ENCODE measurements around the gene CREG2.

- PRO-cap, 2 experiments = no peak in any of the 2 experiments
Observed at GRCh38 chr2:101257712-101258009, 5.0 kb downstream of the CNOT11 start.

- PRO-cap, 2 experiments = no peak in any of the 2 experiments
Observed at GRCh38 chr2:101386781-101387842, at the start of gene CREG2. Gene CREG2, minus strand, starts transcription at chr2:101387503.

DNA sequence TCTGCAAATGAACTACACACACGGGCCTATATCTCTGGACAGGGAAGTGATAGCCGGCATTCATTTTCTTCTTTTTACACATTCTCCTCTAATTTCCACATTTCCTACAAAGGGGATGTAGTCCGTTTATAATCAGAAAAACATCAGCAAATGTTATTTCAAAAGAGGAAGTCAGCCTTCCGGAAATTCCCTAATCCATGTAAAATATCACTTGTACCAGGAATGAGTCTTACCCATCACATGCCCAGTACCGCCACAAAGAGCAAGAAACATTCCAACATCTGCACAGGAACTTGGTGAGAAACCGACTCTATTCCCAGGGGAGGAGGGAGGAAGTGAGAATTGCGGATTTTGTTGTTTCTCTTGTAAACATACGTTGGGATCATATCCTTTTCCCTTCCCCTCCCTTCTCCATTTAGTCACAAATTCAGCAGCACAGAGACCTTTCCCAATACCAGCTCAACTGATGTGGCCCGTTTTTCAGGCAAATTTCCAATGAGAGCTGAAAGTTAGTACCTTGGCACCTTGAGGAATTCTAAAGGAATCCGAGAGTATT is 10.7 kb downstream of the RFX8 start:
- PRO-cap, 2 experiments = no peak in any of the 2 experiments

DNA sequence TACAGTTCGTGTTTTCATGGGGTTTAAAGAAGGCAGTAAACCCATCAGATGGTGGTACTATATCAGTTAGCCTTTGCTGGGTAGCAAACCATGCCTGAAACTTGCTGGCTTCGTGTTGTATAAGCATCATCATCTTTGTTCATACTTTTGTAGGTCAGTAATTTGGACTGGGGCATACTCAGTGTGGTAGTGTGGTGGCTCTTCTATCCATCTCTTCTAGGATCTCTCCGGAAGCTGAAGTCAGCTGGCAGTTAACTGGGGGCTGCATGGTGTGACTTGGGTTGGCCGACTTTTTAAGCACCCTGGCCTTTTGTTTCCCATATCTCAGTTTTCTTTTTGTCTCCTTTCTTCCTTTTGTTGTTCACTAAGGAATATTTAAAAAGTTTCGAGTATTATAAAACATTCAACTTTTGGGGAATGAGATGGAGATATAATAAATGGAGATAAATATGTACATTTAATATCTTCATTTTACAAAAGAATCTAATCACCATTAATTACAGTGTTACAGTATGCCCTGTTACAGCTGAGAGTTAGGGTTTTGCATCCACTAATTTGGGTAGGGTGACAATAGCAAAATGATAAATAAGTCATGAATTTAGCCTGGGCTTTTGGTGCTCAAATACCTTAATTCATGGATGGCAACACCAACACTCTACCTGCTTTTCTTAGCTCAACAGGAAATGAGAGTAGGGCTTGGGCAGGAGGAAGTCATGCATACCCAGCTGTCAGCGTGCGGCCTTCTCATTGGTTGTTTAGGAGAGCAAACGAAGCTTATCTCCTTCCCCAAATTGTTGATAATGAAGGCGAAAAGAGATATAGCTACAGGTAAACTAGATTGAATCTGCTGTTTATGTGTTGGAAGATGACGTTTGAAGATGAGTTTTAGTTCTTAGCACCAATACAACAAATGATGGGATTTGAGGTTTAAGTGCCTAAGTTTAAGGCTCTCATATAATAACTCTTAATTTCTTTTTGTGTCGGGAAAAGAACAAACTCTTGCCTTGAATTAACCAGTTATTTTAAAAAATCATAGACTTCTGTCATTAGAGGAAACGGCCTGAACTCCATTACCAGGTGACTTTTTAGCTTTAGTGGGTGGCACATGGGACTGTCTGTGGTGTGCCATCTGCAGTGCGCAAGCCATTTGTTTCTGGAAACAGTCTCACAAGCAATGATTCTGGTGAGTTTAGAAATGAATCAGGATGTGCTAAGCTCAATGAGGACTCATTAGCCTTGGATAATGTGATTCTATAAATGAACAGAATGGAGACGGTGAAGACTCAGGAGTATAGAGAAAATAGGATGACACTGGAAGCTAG is 19.5 kb downstream of the MAP4K4 start:
- PRO-cap, 2 experiments = no peak in any of the 2 experiments

GRCh38 chr2:101781625-101782248 is 84.2 kb downstream of the MAP4K4 start:
- PRO-cap, 2 experiments = no peak in any of the 2 experiments

- PRO-cap, 2 experiments = peak in 1 of 2 experiments; most common plus-strand start chr2:101855142 (in 1)
Observed at GRCh38 chr2:101854726-101855446, 136.9 kb upstream of the IL1R2 start.

DNA sequence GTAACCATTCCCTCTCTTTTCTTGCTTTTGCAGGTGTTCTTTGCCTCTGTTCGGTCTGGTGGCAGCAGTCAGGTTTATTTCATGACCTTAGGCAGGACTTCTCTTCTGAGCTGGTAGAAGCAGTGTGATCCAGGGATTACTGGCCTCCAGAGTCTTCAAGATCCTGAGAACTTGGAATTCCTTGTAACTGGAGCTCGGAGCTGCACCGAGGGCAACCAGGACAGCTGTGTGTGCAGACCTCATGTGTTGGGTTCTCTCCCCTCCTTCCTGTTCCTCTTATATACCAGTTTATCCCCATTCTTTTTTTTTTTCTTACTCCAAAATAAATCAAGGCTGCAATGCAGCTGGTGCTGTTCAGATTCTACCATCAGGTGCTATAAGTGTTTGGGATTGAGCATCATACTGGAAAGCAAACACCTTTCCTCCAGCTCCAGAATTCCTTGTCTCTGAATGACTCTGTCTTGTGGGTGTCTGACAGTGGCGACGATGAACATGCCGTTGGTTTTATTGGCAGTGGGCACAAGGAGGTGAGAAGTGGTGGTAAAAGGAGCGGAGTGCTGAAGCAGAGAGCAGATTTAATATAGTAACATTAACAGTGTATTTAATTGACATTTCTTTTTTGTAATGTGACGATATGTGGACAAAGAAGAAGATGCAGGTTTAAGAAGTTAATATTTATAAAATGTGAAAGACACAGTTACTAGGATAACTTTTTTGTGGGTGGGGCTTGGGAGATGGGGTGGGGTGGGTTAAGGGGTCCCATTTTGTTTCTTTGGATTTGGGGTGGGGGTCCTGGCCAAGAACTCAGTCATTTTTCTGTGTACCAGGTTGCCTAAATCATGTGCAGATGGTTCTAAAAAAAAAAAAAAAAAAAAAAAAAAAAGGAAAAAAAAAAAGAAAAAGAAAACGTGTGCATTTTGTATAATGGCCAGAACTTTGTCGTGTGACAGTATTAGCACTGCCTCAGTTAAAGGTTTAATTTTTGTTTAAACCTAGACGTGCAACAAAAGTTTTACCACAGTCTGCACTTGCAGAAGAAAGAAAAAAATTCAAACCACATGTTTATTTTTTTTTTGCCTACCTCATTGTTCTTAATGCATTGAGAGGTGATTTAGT is 100.3 kb upstream of the IL1R2 start:
- PRO-cap, 2 experiments = no peak in any of the 2 experiments

- PRO-cap, 2 experiments = no peak in any of the 2 experiments
Observed at GRCh38 chr2:102055439-102055998, 63.8 kb downstream of the IL1R2 start.

GRCh38 chr2:102114884-102115216 is 27.7 kb upstream of the IL1R1 start:
- PRO-cap, 2 experiments = peak in 1 of 2 experiments; most common plus-strand start chr2:102115115 (in 1)

GRCh38 chr2:102120628-102121256 is 21.8 kb upstream of the IL1R1 start:
- PRO-cap, 2 experiments = no peak in any of the 2 experiments

DNA sequence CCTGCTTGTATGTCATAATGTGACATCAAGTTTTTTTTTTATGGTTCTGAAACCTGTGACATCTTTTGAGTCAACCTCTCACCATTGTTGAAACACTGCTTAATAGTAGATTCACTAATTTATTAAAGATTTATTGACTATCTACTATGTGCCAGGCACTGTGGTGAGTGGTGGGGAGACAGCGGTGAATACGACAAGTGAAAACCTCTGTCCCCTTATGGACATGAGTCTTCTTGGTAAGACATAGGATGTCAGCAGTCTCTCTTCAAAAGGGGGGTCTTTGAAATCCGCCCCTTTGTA is 1.8 kb downstream of the IL1R1 start:
- PRO-cap, 2 experiments = no peak in any of the 2 experiments

DNA sequence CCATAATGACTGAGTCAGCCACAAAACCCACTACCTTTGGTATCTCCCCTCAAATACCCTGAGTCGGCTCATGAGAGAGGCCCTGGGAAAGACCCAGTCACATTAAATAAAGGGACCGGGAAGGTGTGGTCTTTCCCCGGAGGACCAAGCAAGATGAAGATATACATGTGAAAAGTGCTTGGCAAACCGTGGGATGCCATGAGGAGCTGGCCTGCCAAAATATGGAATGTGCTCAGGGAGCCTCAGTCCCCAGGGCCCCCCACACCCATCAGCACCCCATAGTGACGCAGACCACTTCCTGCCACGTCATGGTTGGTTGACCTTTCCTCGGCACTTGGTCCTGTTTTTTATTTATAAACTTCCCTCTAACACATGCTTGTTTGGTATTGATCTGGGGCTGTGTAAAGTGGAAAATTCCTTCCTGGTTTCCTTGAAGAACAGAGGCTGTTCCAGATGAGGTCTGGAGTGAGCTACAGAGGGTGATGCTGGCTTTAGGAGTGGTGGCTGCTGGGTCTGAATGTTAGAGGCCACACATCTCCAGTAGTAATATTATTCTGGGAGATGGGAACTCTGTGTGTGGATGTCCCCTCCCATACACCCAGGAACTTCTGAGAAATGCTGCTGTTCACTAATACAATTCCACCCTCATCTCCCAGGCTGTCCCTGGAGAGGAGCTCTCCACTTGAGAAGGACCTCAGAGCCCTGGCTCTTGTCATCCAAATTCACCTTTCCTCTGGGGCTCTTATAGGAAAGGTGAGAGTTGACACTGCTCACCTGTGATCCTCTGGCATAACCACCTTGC is 51.6 kb downstream of the IL1RL2 start:
- PRO-cap, 2 experiments = peak in 2 of 2 experiments; most common plus-strand start position 452 of the sequence (in 2)

DNA sequence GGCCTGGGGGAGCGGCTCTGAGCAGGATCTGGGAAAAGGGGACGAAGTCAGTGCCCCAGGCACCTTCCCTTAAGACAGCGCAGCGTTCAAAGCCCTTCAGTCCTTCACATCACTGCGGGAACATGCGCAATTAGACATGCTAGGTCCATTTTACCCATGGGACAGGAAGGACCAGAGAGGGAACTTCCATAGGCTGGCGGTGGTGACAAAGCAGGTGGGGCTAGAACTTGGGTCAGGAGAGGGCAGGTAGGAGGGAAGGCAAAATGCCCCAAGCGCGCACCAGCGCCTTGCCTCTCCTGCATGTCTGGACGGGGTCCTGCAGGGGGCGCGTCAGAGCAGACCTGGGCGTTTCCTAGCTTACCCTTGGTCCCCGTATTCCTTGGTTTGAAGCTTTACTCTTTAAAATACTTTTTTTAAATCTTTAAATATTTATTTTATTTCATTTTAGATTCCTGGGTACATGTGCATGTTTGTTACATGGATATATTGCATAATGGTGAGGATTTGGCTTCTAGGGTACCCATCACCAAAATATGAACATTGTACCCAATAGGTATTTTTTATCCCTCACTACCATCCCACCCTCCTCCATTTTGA is 59.8 kb upstream of the IL1RL1 start:
- PRO-cap, 2 experiments = no peak in any of the 2 experiments

GRCh38 chr2:102367761-102368026 is 12.1 kb downstream of the IL18R1 start:
- PRO-cap, 2 experiments = no peak in any of the 2 experiments

DNA sequence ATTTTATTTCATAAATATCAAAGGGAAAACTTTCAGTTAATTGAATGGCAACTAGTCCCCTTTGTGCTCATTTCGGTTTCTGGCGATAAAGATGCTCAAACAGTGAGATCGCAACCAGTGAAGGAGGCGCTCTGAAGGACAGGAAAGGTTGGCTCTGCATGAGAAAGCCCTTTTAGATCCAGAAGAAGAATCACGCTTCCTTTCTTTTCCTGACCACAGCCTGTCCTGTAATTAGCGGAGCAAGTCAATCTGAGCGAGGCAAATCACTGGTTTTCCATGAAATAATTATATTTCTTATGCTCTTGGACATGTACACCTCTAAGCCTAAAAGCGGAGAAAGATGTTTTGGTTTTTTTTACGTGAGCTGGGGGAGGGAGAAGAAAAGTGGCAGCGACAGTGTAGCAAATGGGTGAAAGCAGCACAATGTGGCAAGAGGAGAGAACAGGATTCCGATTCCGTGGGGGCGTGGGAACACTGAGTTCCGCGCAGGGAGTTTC is 837 bp upstream of the SLC9A2 start:
- PRO-cap, 2 experiments = no peak in any of the 2 experiments

- PRO-cap, 2 experiments = no peak in any of the 2 experiments
Observed at GRCh38 chr2:102637269-102637845, 18.0 kb downstream of the SLC9A2 start.

DNA sequence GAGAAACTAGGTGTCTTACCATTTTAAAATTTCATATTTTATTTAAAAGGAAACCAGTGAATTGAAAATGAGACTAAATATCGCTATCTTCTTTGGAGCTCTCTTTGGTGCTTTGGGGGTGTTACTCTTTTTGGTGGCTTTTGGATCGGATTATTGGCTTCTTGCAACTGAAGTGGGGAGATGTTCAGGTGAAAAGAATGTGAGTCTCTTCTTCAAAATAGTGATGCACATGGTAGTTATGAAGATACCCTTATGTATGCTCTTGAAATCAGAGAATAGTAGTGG is 262 bp downstream of the TMEM182 start:
- PRO-cap, 2 experiments = no peak in any of the 2 experiments

DNA sequence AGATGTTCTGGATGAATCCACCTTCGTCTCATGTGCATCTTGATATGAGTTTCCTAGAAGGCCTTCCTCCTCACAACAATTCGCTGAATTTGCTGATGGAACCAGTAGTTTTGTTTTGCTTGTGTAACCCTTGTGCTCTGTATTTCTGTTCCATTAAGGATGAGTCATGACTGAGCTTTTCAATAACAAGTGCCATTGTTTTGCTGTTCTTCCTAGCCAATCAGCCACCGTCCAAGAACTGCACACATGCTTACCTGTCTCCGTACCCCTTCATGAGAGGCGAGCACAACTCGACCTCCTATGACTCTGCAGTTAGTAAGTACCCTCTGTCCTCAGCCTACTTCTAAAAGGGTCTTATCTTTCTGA is 2.3 kb downstream of the TMEM182 start:
- PRO-cap, 2 experiments = no peak in any of the 2 experiments

DNA sequence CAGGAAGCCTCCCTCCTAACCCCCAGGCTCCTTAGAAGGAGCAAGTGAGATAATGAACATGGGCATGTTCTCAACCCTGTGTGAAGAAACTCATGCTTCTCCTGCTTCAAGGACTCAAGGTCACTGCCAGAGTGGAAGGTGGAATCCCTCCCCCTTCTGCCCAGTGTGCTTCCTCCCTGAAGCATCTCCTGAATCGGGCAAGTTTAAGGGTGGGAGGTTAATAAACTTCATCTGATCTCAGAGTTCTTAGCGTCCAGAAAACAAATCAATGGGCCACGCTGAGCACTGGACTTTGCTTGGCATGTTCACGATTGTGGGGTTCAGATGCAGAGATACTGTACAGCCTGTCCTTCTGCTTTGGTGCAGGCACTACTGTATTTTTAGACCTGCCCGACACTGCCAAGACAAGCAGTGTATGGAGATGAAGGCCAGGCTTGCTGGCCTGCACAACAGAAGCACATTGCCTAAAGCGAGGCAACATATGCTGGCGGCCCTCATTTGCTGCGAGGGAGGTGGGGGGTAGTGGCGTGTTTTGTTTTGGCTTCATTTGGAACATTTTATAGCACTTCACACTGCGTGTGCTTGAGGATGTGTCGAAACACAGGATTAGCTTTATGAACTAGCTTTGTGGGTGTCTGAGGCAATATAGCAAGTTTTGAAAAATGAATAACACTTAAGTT is 26.9 kb downstream of the TMEM182 start:
- PRO-cap, 2 experiments = no peak in any of the 2 experiments

GRCh38 chr2:103963371-103963585 is 890.6 kb upstream of the POU3F3 start:
- PRO-cap, 2 experiments = no peak in any of the 2 experiments

Data from Metastatic Liver Carcinoma in the Lung (tissue), 2 donors.